Calu3 (cell line): ENCODE data around the gene KSR2.

DNA sequence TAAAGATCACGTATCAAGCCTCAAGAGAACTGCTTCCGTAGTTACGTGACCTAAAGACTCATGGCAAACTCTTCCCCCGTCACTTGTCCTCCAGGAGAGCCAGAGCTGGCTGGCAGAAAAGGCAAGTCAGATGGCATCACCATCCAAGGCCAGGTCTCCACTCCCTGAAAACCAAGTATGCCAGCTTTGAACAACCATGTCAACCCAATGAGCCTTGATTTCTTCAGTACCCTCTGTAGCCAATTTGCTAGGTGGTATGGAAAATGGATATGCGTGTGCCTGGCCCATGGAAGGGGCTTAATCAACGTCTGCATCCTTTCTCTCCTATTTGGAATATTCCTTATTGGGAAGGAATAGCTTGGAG, 40.8 kb downstream of the MAP1LC3B2 start:
- PRO-cap = no peak

DNA sequence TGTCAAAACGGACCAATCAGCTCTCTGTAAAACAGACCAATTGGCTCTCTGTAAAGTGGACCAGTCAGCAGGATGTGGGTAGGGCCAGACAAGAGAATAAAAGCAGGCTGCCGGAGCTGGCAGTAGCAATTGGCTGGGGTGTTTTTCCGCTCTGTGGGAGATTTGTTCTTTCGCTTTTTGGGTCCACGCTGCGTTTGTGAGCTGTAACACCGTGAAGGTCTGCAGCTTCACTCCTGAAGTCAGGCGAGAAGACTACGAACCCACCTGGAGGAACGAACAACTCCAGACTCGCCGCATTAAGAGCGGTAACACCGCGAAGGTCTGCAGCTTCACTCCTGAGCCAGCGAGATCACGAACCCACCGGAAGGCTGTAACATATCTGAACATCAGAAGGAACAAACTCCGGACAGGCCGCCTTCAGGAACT, 76.4 kb downstream of the SPRING1 start:
- PRO-cap = no peak

GRCh38 chr12:116719715-116720316, 18.1 kb downstream of the SPRING1 start:
- PRO-cap = no peak

- PRO-cap = bidirectional peak, plus-strand start at chr12:116736265, minus-strand start at chr12:116736243; bidirectional peak, plus-strand start at chr12:116736459, minus-strand start at chr12:116736350
These were observed 1.7 kb downstream of the SPRING1 start for GRCh38 chr12:116736061-116736772.

- PRO-cap = bidirectional peak, plus-strand start at chr12:117969019, minus-strand start at chr12:117968983; bidirectional peak, plus-strand start at chr12:117969223, minus-strand start at chr12:117969116; bidirectional peak, plus-strand start at chr12:117969453, minus-strand start at chr12:117969335
These were observed at the start of gene KSR2 for GRCh38 chr12:117968742-117969832. TSS of gene KSR2 (minus strand) at chr12:117968990.

DNA sequence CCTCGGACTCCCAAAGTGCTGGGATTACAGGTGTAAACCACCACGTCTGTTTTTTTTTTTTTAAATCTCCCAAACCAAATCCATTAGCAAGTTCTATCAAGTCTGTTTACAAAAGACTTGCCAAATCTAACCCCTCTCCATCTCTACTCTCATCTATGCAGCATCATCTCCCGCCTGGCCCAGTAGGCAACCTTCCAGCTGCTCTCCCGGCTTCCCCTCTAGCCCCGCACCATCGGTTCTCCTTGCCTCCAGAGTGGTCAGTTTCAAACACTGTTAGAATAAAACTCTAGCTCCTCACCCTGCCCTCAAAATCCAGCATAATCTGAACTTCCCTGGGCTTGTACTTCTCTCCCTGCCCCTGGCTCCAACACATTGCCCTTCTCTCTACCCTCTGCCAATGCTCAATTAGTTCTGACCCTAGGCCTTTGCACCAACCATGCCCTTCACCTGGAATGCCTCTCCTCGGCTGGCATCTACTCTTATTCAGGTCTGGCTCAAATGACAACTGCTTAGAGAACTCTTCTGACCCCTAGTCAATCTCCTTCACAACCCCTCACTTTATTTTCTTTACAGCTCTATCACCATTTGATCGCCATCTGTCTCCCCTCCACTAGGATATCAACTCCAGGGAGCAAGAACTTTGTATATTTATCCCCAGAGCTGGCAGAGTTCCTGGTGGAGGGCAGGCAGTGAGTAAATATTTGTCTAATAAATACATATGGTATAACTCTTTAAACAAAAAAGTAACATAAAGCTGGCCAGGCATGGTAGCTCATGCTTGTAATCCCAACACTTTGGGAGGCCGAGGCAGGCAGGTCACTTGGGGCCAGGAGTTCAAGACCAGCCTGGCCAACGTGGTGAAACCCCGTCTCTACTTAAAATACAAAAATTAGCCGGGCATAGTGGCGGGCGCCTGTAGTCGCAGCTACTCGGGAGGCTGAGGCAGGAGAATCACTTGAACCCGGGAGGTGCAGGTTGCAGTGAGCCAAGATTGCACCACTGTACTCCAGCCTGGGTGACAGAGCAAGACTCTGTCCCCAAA, 4.8 kb downstream of the WSB2 start:
- PRO-cap = no peak

GRCh38 chr12:119157770-119158985, 20.6 kb upstream of the HSPB8 start:
- PRO-cap = no peak

DNA sequence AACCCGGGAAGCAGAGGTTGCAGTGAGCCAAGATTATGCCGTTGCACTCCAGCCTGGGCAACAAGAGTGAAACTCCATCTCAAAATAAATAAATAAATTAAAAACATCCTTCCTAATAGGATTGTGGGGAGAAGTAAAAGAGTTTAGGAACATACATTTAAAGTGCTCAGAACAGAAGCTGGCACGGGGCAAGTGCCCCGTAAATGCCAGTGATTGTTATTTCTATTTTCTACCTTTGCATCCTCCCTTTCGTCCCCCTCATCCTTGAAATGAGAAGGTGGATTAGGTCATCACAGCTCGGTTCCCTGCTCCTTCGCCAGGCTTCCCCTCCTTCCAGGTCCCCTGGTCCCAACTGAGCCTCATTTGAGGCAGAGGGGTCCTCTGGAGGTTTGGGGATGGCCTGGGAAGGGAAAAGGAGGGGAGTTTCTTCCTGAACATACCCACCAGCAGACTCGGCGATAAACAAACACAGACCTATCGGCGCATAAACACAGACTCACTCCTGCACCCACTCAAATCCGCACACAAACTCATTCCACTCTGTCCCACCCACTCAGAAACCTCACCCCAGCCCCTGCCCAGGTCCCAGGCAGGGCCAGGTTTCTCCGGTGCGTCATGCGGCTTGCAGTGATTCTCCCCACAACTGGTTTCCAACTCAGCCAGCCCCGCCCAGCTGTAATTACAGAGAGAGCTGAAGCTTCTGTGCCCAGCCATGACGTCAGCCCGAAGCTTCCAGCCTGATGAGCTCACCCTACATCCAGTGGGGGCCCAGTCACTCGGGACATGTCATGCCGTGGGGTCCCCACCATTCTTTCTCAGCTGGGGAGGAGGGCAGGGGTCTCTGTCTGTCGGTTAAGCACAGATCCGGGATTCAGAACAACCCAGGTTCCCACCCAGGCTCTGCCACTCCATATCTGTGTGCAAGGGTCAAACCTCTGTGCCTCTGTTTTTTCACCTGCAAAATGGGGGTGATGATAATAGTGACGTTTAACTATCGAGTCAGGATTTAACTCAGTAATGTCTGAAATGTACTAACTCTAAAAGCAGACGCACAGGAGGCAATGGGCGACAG, 2.6 kb upstream of the HSPB8 start:
- PRO-cap = bidirectional peak, plus-strand start at position 771 of the sequence, minus-strand start at position 645 of the sequence

GRCh38 chr12:119229975-119230260, 51.2 kb downstream of the HSPB8 start:
- PRO-cap = no peak

DNA sequence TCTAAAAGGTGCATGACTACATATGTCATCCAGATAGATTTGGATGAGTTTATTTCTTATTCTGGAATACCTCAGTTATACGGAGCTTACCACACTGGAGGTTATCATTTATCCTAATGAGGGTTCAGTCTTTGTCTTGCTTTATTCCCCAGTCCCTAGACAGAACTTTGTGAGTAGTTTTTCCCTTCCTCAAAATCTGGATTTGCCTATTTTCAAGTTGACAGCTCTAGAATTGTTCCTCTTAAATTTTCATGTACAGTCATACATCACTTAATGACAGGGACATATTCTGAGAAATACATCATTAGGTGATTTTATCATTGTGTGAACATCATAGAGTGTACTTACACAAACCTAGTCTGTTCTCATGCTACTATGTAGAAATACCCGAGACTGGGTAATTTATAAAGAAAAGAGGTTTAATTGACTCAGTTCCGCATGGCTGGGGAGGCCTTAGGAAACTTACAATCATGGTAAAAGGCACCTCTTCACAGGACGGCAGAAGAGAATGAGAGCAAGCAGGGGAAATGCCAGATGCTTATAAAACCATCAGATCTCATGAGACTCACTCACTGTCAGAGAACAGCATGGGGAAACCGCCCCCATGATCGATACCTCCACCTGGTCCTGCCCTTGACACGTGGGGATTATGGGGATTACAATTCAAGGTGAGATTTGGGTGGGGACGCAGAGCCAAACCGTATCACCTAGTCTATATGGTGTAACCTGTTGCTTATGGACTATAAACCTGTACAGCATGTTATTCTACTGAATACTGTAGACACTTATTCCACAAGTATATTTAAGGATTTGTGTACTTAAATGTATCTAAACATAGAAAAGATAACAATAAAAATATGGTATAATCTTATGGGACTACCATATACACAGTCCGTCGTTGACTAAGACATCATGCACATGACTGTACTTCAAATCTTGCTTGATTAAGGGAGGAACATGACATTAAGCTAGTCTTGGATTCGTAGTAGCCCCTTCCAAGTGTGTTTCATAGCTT, 3.4 kb downstream of the PRKAB1 start:
- PRO-cap = no peak

DNA sequence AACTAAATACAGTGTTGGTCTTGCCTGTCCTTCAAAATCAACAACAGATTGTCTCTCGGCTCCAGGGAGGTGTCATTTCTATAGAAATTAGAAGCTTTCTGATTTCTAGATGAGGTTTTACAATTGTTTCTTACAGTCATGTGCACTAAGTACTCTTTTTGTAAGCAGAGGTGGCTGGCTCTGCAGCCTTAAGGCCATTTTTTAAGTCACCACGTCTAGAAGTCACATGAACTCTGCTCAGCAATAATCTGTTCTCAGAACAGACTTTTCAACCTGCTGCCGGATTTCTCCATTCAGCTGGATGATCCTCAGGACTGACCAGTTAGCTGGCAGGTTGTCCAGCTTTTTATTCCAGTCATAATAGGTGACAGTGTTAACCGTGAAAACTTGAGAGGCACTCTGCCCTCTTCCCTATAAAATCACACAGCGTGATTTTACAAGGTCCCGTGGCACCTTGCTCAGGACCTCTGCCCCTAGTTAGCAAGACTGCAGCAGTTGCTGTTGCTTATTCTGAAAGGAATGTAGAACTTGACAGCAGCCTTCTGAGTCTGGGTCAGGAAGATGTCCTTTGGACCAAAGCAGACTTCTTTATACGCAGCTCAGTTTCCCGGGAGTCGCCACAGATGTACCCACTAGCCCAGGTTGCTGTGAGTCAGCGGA, 13.0 kb downstream of the PRKAB1 start:
- PRO-cap = no peak

DNA sequence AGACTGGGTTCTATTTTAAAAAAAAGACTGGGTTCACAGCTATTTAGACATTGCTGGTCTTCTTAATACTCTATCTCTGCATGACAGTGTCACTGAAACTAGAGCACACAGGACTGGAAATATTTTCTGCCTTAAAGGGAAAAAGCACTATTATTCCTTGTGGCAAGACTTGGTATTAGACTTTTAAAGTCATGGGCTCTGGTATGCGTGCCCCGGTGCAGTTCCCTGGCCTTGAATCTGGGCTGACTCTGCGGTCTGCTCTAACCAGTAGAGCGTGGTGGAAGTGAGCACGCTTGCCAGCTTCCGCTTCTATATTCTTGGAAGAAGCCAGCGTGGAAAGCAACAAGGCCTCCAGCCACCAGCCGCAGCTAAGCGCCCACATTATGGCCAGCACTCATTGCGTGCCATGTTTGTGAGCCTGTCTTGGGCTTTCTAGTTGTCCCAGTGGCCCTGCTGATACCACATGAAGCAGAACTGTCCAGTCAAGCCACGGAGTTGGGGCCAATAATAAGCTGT, 31.4 kb downstream of the PRKAB1 start:
- PRO-cap = no peak

DNA sequence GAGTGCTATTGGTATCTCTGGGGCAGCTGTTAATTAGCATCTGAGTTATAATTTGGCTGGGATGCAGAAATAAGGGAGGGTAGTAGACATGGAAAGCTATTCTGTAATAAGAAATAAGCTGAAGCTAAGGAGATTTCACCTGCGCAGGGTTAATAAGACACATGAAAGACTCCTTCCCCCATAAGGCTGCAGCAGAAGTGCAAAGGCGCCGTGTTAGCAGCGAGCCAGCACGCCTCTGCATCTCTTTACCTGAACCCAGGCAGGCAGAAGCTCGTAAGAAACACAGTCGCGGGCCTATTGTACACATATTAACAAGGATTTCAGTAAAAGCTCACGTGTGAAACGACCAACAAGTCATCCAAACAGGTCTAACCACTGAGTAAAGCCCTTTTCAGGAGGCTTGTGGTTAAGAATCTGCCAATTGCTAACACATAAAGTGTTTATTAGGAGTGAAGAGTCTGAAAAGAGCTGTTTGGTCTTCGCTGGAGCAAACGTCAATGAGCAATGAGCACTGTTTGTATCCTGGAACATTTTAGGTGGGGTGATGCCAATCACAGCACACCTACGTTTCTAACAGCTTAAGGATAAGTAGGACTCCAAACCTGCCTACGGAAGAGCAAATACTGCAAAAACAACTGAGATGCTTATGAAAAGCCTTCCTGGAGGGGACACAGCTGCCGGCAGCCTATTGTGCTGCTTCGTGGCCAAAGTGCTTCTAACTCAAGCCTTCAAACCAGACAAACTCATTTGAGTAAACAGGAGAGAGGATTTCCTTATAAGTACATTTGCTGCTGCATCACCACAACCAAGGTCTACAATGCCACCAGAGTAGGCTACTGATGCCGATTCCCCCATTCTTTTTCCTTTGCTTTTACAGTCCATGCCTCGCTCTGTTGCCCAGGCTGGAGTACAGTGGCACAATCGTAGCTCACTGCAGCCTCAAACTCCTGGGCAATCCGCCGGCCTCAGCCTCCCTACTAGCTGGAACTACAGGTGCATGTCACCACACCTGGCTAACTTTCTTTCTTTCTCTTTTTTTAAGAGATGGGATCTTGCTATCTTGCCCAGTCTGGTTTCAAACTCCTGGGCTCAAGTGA, 43.2 kb downstream of the PRKAB1 start:
- PRO-cap = unidirectional peak, minus-strand start at position 499 of the sequence; unidirectional peak, minus-strand start at position 717 of the sequence

DNA sequence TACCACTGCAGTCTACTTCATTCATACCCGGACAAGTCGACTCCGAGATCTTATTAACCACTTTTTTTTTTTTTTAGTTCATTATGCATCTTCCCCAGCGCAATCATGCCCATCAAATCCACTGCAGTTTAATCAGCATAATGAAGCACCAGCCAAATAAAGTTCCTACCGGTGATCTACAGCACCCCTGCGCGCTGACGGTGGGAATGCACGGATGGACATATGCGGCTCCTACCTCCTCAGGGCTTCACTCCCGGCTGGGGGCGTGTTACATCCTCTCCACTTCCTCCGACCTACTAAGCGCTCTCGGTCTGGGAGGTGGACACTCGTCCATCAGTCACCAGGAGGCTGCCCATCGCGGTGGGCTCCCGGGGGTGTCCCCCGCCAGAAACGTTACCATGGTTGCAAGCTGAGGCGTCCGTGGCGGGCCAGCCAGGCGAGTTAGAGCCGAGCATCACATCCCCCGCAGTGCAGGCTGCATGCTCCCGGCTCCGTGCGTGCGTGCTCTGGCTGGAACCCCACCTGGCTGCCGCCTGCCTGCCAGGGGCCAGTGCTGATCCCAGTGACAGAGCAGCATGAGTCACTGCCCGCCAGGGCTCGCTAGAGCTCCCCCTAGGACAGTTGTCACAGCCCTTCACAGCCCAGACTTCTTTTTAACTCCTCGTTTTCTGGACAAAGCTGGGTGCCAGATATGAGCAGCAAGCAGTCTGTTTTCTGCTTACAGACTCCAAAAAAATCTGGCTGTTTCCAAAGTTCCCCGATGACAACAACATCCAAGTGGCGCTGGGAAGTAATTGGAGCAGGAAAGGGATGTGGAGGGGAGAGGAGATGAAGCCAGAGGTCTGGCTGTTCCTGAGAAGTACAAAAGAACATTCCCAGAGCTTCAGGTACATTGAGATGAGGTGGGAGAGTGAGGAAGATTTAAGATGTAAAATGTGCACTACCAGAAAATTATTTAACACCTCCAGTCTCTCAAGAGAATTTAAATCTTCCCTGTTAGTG, 72.9 kb downstream of the CIT start:
- PRO-cap = no peak

DNA sequence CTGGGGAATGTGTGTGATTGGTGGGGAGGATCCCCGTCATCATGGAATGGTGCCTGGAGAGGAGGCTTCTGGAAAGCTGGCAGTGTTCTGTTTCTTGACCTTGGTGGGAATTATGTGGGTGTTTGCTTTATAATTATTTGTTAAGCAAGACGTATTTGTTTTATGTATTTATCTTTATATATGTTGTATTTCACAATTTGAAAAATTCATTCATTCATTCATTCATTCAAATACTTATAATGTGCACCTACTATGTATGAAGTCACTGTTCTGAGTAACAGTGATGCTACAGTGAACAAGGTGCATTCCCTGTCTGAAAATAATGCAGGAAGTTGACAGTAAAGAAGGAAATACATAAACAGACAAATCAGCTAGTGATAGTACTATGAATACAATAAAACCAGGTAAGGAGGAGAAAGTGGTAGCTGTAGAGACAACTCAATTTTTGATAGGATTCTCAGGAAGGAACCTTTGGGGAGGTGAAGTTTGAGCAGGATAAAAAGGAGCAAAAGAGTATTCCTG, 17.2 kb downstream of the BICDL1 start:
- PRO-cap = no peak

DNA sequence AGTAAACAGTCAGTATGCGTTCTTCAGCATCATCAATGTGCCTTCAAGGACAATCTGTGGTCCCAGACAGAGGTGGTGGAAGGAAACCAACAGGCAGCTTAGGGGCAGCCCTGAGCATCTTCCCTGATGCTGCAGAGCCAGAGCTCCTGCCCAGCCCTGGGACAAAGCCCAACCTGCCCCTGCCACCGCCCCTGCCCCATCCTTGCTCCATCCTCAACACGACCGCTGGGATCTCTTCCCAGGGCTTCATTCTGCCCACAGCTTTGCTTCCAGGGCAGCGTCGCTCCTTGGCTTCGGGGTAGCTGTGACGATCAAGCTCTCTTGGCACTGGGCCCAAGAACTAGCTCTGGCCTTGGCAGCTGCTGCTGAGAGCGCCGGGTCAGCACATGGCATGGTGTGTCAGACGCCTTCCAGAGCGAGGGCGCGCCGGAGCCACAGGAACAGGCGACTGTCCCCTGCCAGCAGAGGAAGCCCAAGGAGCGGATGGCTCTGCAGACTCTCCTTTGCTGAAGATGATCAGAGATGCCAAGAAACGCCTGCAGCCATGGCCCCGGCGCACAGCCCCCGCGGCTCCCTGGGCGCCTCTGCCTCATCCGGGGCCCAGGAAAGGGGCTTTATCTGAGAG, 16.0 kb downstream of the RAB35 start:
- PRO-cap = no peak

DNA sequence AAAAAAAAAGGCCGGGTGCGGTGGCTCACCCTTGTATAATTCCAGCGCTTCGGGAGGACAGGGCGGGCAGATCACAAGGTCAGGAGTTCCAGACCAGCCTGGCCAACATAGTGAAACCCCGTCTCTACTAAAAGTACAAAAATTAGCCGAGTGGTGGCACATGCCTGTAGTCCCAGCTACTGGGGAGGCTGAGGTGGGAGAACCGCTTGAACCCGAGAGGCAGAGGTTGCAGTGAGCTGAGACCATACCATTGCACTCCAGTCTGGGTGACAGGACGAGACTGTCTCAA, 1.1 kb upstream of the GCN1 start:
- PRO-cap = unidirectional peak, minus-strand start at position 53 of the sequence

DNA sequence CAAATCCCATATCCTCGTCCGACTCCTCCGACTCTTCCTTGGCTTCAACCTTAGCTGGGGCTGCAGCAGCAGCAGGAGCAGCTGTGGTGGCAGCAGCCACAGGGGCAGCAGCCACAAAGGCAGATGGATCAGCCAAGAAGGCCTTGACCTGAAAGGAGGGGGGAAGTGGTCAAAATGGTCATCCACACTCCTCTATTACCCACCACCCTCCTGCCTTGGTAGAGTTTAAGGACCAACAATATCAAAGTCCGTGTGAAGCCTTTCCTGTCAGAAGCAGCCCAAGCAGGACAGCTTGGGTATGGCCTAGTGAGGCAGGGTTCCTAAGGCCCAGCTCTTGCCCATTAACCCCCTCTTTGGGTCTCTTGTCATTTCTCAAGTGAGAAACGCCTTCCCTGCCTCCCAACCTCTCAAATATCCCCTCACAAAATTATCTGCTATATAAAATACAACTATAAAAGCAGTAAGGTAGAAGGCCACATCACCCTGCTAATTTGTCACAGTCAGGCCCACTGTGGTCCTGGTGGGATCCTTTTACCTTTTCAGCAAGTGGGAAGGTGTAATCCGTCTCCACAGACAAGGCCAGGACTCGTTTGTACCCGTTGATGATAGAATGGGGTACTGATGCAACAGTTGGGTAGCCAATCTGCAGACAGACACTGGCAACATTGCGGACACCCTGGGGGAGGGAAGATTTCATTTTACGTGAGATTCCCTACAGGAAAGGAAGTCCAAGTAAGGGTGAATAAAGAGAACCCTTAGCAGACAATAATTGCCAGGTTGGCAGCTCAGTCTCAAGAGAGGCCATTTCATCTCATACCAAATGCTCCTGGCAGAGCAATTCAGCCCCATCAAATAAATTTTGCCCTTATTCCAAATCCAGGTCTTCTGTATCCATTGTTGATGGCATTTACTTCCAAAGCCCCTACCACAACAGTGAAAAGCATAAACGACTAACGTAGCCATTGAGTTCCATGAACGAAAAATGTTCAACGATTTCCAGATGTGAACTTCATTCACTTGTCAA, 2.6 kb upstream of the GCN1 start:
- PRO-cap = no peak

DNA sequence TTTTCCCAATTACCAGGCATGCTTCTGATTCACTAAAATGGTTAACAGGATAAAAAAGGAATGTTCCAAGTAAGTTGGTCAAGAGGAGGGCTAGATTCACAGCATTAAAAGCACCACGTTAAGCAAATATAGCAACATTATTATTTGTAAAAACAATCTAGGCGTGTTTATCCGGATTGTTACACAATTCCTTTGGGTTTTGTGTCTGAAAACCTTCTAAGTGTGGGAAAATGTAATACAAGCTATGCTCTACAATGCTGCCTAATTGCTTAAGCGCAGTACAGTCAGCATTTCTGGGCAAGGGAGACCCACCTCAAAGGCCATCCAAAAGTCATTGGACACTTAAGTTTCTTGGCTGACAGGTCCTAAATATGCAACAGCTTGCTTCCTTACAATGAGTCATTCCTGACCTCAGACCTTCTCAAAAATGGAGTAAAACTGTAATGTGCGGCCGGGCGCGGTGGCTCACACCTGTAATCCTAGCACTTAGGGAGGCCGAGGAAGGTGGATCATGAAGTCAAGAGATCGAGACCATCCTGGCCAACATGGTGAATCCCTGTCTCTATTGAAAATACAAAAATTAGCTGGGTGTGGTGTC, 1.1 kb downstream of the RPLP0 start:
- PRO-cap = no peak

DNA sequence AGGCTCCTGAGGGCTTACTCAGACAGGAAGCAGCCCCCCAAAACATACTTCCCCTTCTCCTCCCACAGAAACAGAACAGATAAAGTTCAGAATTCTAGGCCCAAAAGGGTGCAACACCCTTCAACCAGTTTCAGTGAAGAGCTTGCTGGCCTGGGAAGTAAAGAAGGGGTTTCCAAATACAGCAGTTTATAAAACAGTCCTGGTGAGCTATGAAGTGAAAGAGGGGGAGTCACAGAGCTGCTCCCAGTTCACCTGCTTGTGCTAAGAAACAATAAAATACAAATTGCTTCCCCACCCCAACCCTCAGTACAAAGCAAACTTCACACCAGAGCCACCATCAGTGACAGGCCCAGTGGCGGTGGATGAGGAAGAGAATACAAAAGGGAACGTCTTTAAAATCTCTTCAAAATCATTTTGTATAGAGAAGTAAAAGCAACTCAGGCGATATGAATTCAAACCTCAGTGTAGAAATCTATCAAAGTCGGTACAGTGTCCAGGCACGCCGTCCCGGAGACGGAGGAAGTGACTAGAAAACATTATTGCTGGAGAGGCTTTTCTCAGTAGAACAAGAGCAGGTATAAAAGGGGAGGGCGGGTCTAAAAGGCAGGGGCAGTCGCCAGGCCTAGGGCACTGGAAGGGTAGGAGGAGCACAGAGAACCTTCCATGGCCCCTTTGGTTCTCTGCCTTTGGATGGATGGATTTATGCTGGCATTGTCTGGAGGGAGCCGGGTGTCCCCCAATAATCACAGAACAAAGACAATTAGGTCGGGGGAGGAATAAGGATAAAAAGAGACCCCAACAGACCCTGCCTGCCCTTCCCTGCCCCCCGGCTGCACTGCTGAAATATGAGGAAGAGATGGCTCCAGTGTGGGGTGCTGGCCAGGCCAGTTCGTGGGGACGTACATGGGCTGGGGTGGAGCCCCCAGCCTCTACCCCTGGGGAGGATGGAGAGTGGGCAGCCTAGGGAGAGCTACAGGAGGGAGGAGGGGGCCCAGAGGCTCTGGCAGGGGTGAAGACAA, 10.5 kb upstream of the RPLP0 start:
- PRO-cap = no peak